Neural progenitor cell (in vitro differentiated cells): ENCODE results near the gene YES1.

DNA sequence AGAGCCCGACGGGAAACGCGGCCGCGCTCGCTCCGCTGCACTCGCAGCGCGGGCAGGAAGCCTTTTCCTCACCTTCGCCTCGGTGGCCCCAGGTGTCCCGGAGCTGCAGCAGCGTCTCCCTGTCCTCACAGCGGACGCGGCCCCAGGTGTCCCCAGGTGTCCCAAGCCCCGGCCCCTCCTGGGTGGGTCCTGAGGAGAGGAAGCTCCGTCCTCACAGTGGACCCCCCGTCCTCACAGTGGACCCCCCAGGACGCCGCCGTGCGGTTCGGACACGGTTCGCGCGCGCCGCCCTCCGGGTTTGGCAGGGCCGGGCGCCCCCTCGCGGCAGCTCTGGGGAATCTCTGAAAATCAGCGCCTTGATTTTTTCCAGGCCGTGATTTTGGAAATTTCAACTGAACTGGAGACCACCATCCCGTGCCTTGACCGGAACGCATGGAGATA, 23.8 kb upstream of the TUBB8B start:
- RAMPAGE, long total RNA = no peak

DNA sequence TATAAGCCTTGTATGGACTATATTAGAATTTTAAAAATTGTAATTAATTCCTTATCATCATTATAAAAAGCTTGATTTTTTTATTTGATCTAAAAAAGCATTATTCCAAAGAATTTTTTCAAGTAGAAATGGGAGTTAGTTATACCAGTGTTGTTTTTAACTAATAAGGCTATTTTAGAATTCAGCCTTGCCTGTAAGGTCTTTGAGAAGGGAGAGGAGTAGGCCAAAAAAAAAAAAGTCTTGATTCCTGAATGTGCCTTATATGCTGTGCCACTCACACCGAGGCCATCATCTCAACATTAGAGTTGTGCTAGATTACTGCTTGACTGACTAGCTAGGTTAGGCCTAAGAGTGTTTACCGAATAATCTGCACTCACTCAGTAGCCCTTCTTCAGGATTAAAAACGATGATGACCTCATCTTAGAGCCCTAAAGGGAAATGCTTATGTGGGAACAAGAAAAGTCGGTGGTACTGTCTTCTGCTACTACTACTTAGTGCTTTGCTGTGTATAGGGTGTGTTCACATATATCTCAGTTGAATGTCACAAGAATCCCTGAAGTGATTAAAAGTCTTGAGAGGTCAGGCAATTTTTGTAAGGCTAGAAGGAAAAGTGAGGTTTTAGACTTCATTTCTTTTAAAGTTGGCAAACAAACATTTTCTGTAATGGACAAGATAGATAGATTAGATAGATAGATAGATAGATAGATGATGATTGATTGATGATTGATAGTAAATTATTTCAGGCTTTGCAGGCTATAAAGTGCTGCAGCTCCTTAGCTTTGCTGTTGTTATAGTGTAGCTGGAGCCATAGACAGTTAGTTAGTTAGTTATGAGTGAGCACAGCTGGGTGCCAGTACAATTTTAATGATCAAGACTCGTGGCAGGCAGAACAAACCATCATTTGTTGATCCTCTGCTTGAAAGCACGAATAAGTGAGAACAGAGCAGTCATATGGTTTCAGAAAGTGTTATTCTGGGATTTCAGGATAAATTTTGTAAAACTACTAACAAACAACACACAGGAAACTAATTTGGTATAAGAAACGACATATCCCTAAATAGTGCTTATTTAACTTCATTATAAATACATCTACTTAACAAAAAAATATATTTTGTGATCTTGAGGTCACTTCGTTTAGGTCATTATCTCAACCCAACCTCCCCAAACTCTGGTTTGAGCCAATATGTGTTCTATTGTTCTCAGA, 54.2 kb downstream of the THOC1 start:
- RAMPAGE, long total RNA = no peak

GRCh38 chr18:494567-495081, 5.9 kb downstream of the COLEC12 start:
- RAMPAGE, long total RNA = no peak

DNA sequence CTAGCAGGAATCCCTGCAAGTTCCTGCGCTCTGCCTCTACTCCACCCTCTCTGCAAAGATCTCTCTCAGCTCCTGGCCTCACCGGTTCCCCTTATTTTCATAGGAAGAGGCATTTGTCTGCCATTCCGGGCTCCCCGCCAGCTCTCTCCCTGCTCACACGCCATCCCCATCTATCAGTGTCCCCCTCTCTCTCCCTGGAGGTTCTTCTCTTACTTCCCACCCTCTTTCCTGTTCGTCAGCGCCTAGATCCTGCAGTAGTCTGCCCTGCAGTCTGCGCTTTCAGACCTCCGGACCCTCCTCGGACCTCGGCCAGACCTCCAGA, 13.7 kb upstream of the COLEC12 start:
- RAMPAGE, long total RNA = no peak

GRCh38 chr18:812183-812822, at the start of gene YES1:
YES1 (minus strand) TSS chr18:812242.
- RAMPAGE, long total RNA = start-site peak on the minus strand at chr18:812233-812297, 481 and 351 reads in 2 replicates

- RAMPAGE, long total RNA = no peak
Measured at GRCh38 chr18:976193-977318, 71.9 kb downstream of the ADCYAP1 start.

GRCh38 chr18:985104-985802, 80.6 kb downstream of the ADCYAP1 start:
- RAMPAGE, long total RNA = no peak

DNA sequence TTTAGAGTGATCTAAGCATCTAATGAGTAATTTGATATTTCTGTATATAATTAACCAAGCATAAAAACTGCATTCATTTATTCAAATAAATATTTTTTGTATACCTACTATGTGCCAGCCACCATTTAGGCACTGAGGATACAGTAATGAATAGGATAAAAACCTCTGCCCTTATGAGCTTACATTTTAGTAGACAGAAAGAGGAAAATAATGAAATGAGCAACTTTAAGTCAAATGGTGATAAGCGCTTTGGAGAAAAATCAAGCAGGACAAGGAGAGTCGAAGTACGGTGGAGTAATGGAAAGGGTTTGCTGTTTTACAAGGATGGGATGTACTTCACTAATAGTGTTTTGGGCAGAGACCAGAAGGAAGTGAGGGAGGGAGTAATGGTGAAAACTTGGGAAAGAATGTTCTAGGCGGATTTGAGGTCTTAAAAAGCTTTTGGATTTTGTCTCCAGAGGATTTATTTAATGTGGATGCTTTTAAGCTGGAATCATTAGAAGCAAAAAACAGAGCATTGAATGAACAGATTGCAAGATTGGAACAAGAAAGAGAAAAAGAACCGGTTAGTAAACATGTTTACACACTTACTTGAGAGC, 17.5 kb downstream of the NDC80 start:
- RAMPAGE, long total RNA = no peak

- RAMPAGE, long total RNA = no peak
Measured at GRCh38 chr18:2654905-2655472, 537 bp upstream of the SMCHD1 start.

GRCh38 chr18:2736399-2737044, 81.0 kb downstream of the SMCHD1 start:
- RAMPAGE, long total RNA = no peak

- RAMPAGE, long total RNA = no peak
Measured at GRCh38 chr18:2857212-2858234, 10.7 kb downstream of the EMILIN2 start.

DNA sequence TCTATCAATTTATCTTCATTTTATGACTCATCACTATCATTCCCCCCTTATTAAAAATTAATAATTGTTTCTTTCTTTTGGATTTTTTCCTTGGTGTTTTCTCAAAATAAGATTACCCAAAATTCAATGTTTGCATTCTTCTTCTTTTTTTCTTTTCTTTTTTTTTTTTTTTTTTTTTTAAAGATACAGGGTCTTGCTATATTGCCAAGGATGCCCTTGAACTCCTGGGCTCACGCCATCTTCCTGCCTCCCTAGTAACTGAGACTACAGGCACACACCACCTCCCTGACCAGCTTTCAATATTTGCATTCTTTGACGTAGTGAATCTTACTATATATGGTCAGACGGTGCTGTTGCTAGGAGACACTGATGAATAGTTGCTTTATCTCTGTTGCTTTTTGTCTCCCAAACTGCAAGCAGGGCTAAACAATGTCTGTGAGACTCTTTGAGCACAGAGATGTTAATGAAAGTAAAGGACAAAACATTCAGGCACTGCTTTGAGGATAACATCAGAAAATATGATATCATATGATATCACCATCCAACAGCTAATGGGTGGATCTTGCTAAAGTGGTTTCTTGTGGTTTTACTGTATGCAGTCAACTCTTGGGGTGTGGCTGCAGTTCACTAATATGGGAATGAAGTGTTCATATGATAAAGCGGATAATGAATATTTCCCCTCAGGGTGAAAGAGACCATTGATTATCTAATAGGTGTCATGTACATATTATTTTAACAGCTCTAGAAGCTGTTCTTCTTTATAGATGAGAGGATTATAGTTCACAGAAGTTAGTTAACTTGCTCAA, 42.9 kb downstream of the EMILIN2 start:
- RAMPAGE, long total RNA = no peak

DNA sequence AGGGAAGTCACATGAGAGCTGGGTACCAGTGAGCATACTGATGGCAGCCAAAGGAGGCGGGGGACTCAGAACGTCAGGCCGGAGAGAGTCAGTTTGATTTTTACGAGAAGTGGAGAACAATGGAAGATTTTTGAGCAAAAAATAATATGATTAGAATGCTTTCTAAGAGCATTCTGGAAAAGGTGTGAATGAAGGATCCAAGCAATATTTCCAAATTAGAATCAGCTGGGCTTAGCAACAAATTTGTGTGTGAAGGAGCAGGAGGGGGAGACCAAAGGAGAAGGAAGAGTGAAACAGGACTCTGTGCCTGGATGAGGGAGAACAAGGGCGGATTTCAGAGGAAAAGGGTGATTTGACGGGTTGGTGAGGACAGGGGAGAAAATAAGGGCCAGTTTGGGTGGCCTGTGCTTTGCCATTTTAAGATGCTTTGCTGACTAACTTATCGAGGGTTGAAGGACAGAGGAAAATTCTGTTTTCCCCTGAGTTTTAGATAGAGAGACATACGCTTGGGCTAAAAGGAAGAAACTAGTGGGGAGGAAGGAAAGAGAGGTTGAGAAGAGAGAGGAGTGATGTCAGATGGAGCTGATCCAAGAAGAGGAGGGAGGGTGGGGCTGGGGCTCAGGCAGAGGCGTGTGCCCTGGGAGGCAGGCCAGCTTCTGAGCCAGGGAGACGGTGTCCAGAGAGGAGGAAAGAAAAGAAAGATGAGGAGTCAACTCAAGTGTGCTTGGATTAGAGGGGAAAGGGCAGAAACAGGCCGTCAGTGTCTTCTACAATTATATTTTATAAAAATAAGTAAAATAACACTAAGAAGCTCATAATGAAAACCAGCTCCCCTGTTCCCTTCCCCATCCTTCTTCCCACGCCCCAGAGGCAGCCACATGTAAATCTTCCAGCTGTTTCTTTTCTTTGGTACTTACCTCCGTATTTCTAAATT, 56.0 kb downstream of the EMILIN2 start:
- RAMPAGE, long total RNA = no peak

DNA sequence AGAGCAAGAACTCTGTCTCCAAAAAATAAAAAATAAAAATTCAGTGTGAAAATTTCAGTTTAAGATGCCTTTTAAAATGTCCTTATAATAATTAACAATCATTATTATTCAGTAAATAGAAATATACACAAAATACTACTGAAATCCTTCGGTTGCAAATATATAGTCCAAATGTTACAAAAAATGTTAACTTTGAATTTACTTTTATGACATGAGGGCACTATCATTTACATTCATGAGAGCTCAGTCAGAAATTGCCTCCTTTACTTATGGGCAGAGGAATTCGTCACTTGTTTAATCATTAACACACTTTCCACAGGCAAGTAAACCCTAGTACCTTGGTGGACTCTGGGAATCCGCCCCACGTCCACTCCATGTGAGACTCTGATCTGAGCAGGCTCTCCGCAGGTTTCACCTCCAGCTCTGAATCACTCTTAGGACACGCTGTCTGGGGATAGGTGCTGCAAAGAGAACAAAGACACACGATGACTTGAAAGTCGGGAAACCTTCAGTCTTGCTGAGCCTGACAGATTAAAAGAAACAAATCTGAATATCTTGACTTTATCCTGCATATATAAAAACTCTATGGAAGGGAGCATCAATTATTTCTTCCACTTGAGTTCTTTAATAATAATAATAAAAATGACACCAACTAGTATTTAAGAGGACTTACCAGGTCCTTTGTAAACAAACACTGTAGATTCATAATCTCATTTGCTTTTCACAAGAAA, 73.6 kb downstream of the LPIN2 start:
- RAMPAGE, long total RNA = no peak

- RAMPAGE, long total RNA = no peak
Measured at GRCh38 chr18:2953858-2955009, 58.7 kb downstream of the LPIN2 start.

- RAMPAGE, long total RNA = no peak
Measured at GRCh38 chr18:2964277-2965010, 48.5 kb downstream of the LPIN2 start.

DNA sequence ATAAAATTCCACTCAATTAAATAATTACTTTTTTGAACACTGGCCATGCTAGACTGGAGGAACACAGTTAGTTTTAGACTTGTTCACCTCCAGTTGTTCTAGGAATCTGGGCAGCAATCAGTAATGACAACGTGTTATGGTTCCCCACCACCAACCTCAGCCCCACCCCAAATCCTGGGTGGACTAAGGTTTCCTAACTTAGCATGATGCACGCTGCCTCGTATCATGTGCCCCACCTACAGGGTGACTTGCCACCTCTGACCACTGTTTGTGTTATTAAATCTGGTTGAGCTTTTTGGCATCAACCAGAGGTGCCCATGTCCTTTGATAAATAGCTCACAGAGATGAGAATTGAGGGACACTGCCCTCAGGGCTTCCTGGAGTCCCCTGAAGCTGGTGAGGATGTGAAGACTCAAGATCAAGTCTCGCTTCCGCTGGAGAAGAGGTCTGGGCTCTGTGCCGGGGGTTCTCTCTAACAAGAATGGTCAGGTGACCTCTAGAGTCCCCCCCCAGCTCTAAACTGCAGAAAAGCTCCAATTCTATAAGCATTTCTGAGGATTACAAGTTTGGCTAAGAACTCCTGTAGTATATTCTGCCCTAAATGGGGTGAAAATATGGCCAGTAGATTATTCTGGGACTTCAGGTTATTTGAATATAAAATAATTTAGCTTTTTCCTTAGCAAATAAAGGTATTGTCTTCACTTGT, 32.5 kb downstream of the LPIN2 start:
- RAMPAGE, long total RNA = no peak

DNA sequence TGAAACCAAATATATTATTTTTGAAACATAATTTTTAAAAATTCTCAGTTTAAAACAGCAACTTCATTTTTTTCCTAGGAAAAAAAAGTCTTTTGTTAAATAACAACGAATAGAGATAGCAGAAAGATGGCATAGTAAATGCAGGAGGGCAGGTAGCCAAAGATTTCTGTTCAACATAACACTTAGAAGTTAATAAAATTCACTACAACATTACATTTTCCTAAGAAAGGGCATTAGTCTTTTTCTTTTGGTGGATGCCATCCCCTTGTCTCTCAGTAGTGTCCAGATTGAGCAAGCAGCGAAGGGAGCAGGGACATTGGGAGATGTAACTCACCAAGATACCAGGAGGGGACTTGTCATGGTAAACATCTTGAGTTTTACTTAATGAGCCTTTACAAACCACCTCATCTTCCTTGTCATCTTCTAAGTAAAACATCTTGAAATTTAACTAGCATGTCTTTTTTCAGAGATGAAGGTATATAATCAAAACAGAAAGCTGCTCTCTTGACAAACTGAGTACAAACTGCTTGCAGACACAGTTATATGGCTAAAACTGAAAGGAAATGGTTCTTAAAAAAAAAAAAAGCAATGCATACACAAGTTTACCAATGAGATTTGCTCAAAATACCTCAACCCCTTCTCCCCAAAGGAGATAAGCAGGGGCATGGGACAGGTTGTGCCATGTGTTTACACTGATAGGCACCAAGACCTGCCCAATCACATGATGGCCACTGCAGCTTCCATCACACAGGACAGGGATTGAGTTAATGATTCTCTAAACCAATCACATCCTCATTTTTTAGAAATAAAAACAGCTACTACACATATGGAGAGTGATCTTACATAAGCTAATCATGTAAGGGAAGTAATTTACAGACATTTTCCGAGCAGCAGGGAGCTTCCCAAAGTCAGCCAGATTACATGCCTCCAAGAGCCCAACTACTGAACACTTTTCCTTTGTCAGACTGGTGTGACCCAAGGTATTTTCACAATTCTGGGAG, 30.3 kb downstream of the LPIN2 start:
- RAMPAGE, long total RNA = no peak

DNA sequence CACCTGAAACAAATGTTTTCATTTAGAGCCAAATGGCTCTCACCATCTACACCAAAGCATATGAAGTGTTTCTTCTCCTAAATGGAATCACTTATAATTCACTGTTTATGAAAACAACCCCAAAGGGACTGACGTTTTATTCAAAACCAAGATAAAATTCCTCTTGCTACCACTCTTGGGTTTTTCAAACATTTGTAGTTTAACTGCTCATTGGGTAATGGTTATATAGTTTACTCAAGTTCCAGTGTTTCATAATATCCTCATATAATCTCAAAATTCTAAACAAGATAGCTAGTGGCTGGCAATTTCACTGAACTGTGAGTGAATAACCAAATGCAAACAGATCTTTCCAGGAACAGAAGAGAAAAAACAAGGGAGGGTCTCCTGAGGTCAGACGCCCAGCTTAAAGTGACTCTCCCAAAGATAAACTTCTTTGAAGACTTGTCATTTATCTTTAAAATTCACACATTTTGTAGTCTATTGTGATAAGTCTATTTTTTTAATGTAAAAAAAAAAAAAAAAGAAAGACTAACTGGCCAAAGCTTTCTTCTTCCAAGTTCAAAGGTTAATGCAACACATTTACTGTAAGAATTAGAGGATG, 26.8 kb downstream of the LPIN2 start:
- RAMPAGE, long total RNA = no peak

- RAMPAGE, long total RNA = no peak
Measured at GRCh38 chr18:3010823-3011244, 2.1 kb downstream of the LPIN2 start.